Mucosa of descending colon (tissue), 1 donor: ENCODE measurements around a stretch of chr1.

DNA sequence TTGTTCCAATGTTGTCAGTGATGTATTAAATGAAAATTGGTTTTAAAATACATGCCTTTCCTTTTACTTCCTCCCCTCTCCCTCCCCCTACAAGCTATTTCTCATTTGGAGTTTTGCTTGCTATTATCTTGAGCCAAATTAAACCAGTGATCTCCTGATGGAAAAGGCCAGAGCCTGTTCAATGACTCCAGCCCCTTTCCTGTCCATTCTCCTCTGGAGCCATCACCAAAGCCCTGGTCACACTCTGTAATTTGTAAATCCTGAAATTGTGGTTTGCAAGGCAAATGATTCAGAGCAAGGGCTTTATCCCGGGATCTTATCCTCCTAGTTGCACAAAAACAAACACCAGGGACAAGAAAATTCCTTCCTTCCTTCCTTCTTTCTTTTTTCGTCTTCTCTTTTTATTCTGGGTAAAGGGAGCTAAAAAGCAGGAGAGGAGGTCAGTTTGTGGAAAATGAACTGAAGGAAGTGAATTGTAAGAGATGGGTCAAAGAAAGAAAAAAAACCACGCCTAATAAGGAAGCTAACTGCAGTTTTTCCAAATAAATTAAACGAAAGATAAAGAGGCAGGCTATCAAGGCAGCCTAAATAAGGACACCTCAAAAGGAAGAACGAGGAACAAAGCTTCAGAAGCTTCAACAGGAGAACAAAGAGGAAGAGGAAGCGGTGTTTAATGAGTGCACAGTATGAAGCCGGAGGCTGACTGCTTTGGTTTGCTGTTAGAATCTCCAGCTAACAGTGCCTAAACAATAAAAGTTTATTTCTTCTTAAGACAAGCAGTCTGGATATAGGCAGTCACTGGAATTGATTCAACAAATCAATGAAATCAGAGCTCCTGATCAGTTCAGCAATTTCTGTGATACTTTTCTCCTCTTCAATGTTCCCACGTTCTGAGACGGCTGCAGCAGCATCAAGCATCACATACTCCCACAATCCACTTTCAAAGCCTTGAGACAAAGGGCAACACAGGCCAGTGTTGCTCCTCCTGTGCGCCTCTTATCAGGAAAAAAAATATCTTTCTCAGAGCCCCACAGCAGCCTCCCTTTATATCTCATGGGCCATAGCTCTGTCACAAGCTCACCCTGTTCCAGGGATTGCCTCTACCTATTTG lies 365.9 kb upstream of the ST6GALNAC5 start:
- PRO-cap: no peak

DNA sequence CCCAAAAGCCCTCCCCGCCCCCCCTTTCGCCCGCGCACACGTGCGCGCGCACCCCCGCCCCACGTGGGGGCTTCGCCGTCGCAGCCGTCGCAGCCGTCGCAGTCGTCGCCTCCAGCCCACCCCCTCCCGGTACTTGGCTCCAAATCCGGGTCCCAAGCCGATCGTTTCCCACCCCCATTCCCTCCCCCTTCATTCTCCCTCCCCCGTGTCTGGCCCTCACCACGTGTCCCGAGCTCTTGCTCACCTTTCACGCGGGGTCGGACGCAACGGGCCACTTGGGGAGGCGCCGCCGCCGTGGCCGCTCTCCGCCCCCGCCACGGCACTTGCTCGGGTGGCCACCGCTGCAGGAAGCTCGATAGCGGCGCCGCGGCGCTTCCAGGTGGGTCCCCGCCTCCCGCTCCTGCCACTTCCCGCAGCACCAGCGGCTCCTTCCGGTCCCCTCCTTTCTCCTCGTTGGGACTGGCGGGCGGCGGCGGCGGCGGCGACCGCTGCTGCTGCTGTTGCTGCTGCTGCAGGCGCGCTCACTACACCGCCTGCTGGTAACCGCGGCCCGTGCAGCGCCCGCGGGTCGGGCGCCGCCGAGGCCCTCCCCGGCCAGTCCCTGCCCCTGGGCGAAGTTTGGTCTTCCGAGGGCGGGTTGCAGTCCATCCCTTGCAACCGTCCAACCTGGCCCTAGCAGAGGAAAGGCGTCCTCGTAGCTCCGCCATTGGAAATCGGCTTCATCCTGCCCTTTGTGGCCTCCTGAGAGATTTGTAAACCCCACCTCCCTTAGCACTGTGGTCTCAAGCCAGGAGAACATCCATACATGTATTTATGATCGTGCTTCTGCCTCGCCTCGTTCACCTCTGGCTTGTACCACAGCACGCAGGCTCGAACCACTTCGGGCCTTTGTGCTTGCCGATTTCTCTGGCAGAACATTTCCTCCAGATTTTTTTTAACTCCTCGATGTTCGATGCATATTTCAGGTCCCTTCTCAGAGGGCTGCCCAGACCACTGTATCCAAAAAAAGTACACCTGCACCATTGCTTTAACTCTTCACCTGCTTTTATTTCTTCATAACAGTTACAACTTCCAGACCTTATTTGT lies 903 bp upstream of the ZZZ3 start:
- PRO-cap: bidirectional peak, plus-strand start at position 99 of the sequence, minus-strand start outside the sequence; bidirectional peak, plus-strand start at position 453 of the sequence, minus-strand start at position 455 of the sequence; unidirectional peak, minus-strand start at position 847 of the sequence

DNA sequence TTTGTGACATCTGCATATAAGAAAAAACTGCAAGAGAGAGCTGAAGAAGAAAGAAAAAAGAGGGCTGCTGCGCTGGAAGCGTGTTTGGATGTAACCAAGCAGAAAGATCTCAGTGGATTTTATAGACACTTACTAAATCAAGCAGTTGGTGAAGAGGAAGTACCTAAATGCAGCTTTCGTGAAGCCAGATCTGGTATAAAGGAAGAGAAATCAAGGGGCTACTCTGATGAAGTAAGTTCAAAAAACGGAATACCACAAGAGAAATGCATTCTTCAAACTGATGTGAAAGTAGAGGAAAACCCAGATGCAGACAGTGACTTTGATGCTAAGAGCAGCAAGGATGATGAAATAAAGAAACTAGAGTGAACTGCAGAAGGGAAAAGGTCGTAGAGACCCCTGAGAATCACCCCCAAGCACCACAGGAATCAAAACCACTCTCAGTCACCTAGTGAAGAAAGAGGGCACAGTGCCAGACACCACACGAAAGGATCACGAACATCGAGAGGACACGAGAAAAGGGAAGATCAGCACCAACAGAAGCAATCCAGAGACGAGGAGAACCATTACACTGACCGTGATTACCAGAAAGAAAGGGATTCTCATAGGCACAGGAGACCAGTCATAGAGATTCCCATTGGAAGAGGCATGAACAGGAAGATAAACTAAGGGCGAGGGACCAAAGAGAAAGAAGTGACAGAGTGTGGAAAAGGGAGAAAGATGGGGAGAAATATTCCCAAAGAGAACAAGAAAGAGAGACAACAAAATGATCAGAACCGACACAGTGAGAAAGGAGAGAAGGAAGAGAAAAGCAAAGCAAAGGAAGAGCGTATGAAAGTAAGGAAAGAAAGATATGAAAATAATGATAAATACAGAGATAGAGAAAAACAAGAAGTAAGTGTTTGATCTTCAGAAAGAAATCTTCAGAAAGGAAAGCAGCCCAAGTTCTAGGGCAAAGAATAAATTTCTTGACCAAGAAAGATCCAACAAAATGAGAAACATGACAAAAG lies 40.6 kb upstream of the NEXN start:
- PRO-cap: no peak

DNA sequence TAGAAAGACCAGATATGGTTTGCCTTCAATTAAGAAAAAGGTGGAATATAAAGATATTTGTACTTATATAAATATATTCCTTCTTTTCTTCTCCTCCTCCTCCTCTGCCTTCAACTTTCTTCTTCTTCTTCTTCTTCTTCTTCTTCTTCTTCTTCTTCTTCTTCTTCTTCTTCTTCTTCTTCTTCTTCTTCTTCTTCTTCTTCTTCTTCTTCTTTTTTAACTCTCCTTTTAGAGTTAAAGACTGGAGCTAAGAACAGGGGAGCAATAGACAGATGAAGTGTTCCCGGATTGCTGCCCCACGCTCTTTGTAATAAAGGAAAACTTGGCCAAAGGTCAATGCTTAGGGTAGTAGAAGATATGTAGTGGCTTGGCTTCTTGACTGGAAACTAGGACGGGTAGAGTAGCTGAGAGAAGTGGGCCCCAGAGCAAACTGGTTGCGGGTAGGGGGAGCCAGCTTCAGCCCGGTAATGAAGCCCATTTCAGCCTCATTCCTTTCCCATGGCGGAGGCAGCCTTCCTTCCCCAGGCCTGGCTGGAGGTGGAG lies 556 bp upstream of the NEXN start:
- PRO-cap: no peak

- PRO-cap: no peak
Measured at GRCh38 chr1:77889332-77889649, 867 bp downstream of the NEXN start.

- PRO-cap: no peak
Measured at GRCh38 chr1:78154948-78155751, 109.4 kb downstream of the GIPC2 start.

DNA sequence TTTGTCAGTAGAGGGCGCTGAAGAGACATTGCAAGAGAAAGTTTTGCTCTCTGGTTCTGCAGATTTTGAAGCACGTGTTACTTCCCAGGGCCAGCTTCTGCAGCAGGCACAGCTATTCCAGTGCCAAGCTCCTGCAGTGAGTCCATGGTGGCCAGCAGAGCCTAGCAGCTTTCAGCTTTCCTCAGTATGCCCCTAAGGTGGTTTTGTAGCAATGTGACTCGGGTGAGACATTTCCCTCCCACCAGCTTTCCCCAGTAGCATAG lies 2.6 kb upstream of the IFI44L start:
- PRO-cap: no peak

GRCh38 chr1:78651074-78651730 lies 1.6 kb downstream of the IFI44 start:
- PRO-cap: no peak

GRCh38 chr1:79322974-79323727 lies 316.6 kb upstream of the ADGRL4 start:
- PRO-cap: no peak

- PRO-cap: no peak
Measured at GRCh38 chr1:81306046-81306542, 494.6 kb upstream of the ADGRL2 start.

DNA sequence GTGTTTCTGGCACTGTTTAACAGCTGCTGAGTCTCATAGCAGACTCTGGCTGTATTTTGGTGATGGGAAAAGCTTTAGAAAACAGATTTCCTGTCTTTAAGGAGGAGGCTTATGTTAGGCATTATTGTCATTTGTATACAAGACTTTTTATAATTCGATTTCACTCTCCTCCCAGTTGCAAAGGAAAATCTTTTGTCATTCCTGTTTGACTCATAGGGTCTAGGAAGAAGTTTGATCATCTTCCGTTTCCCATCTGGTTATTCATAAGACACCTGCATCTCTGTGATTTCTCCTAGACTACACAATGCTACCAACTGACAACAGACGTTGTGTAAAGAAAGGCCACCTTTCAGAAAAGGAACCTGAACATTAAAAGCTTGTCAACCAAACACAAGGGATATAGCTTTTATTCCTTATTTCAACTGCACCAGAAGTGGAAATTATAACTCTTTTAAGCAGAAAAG lies 386.0 kb upstream of the ADGRL2 start:
- PRO-cap: no peak

GRCh38 chr1:81432143-81432459 lies 368.6 kb upstream of the ADGRL2 start:
- PRO-cap: no peak

DNA sequence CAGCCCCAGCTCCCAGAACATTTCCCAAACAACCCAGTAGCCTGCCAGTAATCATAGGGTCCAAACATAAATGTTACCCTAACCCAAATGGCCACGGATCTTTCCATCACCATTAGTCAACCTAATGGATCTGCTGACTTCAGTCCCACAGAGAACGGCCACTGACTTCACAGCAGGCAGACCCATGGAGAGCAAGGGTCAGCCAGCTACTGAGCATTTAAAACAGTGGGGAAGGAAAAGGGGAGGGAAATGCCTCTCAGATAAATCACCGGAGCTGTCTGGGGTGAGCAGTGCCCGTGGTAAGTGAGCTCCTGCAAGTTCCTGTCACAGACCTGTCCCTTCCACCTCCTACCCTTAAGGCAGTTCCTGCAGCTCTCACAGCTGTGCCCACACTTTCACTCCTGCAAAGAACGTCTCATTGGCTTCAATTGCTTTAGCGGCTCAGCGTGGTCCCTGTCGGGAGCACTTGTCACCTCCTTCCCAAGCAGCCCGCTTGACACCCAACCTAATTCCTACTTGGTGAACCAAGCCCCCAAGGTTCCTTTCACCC lies 306.4 kb downstream of the TTLL7 start:
- PRO-cap: no peak

- PRO-cap: no peak
Measured at GRCh38 chr1:83762011-83762404, 236.9 kb downstream of the TTLL7 start.

DNA sequence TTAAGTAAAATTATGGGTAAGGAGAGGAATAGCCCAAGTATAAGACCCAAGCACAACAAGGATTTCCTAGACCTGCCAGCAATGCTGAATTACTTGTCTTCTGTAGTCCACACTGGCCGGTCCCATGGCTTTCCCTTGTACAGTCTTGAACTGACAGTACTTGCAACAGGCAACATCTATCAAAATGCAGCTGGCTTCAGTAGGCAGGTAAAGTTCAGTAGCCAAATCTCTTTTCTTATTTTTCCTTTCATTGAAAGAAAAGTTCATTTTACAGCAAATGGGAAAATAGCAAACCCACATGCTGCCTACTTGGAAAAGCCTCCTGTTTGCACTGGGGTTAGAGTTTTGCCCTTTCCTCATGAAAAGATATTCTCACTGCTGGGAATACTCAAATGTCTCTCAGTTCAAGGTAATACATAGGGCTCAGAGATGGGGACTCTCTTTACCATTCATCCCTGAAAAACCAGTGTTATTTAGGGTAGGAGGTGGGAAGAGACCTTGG lies 222.8 kb downstream of the TTLL7 start:
- PRO-cap: no peak

GRCh38 chr1:84273262-84273697 lies 28.2 kb upstream of the SAMD13 start:
- PRO-cap: unidirectional peak, minus-strand start at chr1:84273568

DNA sequence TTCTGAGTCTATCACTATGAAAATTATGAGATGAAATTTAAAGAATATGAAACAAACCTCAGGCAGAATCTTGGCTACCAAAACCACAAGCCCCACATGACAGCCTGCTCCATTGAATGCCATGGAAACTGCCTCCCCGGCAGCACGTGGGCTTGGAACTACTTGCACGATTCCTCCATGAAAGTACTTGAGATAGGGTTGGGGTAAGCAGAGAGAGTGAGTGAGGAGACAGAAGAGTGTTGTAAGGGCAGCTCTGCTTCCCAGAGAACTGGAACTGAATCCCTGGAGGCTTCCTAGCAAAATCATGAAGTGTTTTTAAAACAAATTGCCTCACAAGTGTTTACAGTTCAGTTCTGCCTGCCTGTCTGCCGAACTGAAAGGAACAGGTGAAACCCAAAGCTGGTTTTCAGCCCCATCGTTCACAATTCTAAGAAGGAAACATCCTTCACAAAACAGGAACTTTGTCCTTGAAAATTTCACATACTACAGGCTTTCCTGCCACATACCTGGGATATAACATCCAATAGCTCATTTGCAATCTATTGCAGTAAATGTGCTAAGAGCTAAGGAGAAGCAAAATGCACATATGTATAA lies 35.2 kb upstream of the DNASE2B start:
- PRO-cap: no peak

DNA sequence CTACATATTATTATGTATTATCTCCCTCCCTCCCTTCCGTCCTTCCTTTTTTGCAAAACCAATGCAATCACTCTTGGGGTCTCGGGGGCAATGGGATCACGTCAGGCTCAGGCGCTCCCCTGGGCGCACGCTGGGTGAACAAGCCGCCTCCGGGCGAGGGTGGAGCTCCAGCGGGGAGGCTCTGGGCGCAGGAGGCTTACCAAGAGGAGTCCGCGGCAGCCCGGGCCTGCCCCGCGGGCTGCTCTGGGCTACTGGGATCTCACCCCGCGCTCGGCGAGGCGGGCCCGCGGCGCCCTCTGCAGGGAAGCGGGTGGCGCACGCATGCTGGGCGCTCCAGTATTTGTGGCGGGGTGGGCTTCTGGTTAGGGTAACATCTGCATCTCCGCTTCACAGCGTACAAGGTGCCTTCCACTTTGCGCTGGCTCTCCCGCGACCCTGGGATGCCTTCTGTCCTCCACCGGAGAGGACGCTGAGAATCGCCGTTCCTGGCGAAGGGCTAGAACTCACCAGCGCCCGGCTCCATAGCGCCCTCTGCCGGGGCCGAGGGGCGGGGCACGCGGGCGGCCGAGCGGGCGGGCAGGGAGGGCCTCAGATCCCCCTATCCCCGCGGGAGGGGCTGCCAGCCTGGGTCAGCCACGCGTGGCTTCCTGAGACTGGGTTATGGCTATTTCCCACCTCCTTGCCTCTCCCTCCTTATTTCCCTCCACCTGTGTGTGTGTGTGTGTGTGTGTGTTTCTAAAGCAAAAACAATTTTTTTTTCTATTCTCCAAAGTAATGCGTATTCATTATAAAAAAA lies 46.5 kb upstream of the CTBS start:
- PRO-cap: unidirectional peak, minus-strand start at position 471 of the sequence

GRCh38 chr1:84693208-84693378 lies 2.8 kb upstream of the SSX2IP start:
- PRO-cap: no peak

GRCh38 chr1:84857308-84857749 lies 35.7 kb downstream of the LPAR3 start:
- PRO-cap: no peak